Daoy (cell line): ENCODE measurements around a stretch of chr12.

DNA sequence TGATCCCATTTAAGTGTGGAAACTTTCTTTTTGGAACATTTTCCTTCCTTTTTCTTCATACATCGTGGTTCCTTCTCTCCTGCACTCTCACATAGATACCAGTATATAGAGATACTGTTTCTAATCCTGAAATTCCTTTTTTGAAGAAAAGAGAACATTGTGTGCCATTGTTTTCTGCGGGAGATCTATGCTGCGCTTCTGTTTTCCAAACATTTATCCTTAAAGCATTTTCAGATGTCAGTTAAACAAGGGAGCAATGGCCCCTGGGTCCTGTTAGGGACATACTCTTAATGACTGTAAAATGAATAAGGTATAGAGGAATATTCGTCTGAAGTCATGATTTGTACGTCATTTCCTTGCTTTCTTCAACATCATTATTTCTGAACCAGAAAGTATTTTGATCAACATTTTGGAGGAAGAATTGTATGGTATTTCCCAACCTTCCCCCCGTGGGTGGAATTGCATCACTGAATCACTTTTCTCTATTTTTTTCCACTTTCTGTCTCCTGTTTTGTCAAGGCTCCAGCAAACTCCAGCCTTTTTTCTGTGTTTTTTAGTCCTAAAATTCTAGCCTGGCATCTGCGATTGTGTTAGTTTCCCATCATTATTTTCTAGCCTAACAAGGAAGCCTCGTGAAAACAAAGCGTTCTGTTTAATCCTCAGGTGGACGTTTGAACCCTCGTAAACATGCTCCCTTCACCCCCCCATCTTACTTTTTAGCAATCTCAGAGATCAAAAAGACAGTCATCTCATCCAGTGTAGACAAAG is 62.1 kb downstream of the ETV6 start:
- RAMPAGE, long total RNA: no peak

- RAMPAGE, long total RNA: no peak
Observed at GRCh38 chr12:11782712-11783792, 133.6 kb downstream of the ETV6 start.

DNA sequence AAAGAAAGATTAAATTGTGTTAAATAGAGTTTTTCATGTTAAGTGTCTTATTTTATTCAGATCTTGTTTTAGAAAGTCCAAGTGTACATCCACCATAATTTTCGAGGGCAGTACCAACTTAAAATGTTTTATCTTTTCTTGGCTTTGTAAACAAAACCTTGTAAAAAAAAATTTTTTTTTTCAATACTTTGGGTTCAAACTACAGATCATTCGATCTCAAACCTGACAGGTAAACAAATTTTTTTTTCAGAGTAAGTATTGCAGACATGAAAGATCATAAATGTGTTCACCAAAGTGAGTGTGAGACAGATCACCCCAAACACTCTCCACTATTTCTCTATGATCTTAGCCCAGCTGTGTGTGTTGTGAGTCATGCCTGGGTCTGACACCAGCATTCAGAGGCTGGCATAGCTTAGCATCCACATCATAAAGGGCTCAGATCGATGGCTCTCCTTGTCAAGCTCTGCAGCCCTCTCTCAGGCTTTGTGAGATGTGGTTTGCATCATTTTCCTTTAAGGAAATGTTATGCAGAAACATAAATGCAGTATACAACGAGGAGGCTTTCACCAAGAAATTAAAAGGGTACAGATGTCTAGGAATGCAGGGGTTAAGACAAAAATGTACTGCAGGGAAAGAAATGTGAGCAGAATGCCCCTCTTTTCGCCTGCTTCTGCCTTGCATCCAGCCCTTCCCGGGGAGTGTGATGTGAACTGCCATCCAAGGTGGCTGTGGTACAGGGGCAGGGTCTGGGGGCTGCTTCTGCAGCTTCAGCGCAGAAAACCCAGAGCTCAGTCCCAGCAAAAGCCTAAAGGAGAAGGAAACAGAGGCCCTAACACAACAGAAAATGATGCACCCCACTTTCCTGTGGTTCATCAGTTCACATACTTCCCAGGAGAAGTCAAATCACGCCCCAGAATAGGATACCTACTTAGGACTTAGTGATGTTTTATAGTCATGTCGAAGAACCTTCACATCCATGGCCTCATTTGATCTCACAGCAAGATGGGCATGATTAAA is 165.0 kb downstream of the ETV6 start:
- RAMPAGE, long total RNA: no peak

- RAMPAGE, long total RNA: no peak
Observed at GRCh38 chr12:11822120-11823027, 172.9 kb downstream of the ETV6 start.

- RAMPAGE, long total RNA: no peak
Observed at GRCh38 chr12:11855654-11855950, 206.1 kb downstream of the ETV6 start.

- RAMPAGE, long total RNA: no peak
Observed at GRCh38 chr12:12032416-12033611, 37.9 kb upstream of the BCL2L14 start.

GRCh38 chr12:12267459-12267872 is 622 bp upstream of the LRP6 start:
- RAMPAGE, long total RNA: no peak

DNA sequence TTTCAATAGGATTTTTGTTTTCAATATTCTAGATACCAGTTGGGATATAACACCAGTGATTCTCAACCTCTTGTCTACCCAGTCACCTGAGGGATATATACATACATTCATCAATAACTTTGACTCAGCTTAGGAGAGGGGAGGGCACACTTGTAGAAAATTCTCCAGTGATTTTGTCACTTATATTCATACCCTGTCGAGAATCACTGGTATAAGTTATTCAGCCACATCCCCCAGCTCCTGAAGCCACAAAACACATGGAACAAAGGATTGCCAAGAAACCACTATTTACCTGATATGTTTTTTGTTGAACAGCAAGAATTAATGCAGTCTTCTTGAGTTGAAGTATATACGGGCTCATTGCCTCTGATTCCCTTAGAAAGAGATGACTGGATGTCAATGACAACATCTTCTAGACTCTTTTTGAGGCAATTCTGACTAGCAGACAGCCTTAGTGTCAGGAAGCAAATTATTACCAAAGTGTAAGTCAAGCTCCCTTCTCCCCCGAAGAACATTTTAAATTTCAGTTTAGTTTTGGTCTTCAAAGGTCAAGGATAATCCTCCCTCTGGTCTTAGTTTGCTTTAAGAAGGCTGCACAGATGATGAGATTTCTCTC is 7.1 kb downstream of the MANSC1 start:
- RAMPAGE, long total RNA: no peak

- RAMPAGE, long total RNA: no peak
Observed at GRCh38 chr12:12476650-12477686, 85.7 kb downstream of the DUSP16 start.

- RAMPAGE, long total RNA: no peak
Observed at GRCh38 chr12:12492818-12493776, 69.6 kb downstream of the DUSP16 start.

DNA sequence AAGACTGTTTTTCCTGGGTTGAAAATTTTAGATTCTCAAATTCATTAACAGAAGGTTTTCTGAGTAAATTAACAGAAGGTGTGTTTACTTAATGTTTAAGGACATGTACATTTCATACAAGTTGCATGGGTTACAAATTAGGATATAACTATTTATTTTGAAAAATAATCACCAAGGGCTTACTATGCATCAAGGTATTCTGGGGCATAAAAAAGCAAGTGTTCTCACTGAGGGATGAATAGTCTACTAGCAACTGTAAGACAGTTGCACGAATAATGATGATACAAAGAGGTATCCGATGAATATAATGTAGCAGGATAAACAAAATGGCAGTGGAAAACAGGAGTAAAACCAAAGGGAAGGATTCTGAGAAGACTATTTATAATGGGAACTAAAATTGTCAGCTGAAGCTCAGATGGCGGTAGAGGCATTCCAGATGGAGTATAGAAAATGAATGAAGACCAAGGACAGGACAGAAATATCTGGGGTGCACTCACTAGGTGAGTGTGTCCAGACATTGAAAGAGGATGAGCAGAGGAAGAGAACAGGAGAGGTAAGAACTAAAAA is 68.4 kb downstream of the DUSP16 start:
- RAMPAGE, long total RNA: no peak

DNA sequence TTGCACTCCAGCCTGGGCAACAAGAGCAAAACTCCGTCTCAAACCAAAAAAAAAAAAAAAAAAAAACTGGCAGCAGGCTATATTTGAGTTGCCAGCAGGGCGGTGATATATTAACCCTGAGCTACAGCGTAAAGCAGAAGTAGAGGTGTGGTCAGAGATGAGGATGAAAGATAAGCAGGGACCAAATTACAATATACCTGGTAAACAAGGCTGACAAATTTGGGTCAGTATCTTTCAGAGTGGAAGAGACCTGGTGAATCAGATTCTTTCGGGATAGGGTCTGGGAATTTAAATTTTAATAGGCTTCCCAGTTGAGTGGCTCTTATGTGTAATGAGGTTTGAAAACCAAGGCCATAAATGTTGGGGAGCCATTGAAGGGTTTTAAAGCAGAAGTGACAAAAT is 9.8 kb downstream of the CREBL2 start:
- RAMPAGE, long total RNA: no peak

DNA sequence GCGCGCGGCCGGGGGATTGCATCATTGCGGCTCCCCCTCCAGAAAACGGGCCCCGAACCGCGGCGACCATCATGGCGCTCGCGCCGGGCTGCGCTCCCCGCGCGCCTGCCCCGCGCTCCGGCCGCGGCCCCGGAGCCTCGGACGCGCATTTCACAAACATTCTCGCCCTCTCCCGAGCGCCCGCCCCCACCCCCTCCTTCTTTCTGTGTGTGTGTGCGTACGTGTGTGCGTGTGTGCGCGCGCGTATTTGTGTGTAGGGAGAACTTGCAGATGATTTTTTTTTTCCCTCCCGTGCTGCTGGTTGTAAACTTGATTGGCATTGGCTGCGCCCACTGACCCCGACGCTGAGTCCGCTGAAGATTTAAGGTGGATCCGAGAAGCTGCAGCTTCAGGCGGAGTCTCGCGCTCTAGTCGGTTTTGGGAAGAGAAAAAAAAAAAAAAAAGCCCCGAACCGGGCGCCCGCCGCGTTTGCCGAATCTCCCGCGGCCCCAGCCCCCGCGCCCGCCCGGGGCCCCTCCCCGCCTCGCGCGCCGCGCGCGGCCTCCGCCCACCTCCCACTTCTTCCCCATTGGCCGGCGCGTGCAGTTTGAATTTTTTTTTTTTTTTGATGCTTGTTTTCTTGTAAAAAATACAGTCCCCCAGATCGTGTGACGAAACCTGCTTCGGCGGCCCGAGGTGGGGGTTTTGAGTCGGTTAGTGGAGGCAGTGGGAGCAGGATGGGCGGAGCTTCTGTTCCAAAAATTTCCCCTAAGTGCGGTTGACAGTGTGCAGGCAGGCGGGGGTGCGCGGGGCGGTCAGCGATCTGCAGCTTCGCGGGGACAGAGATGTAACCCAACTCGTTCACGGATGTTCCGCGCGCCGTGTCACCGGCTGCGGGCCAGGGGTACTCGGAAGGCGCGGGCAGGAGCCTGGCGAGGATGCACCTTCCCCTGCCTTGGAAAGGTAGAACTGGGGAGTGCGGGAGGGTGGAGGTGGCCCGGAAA is 8.3 kb downstream of the CDKN1B start:
- RAMPAGE, long total RNA: no peak

GRCh38 chr12:12788149-12788574 is 2.7 kb downstream of the APOLD1 start:
- RAMPAGE, long total RNA: no peak

DNA sequence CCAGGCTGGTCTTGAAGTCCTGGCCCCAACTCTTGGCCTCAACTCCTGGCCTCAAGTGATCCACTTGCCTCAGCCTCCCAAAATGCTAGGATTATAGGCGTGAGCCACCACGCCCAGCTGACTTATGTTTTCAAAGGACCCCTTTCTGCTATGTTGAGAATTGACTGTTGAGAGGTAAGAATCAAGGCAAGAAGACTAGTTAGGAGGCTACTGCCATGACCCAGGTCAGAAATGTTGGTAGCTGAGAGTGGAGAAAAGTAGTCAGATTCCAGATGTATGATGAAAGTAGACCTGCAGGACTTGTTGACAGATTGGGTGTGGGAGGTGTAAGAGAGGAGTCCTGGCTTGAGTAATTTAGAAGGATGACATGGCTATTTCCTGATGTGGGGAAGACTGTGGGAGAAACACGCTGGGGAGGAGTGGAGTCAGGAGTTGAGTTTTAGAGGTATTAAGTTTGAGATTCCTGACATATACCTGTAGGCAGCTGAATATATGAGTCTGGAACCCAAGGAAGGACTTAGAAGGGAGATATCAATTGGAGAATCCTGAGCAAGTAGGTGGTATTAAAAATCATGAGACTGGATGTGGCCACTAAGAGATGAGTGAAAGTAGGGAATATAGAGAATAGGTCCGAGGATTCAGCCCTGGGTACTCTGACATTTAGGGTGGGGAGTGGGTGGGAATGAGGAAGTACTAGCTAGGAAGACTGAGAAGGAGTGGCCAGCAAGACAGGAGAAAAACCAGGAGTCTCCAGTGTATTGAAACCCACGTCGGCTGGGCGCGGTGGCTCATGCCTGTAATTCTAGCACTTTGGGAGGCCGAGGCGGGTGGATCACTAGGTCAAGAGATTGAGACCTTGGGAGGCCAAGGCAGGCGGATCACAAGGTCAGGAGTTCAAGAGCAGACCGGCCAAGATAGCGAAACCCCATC is 12.6 kb upstream of the DDX47 start:
- RAMPAGE, long total RNA: no peak

- RAMPAGE, long total RNA: no peak
Observed at GRCh38 chr12:12803149-12803731, 9.9 kb upstream of the DDX47 start.

- RAMPAGE, long total RNA: no peak
Observed at GRCh38 chr12:12838457-12838708, 25.2 kb downstream of the DDX47 start.

DNA sequence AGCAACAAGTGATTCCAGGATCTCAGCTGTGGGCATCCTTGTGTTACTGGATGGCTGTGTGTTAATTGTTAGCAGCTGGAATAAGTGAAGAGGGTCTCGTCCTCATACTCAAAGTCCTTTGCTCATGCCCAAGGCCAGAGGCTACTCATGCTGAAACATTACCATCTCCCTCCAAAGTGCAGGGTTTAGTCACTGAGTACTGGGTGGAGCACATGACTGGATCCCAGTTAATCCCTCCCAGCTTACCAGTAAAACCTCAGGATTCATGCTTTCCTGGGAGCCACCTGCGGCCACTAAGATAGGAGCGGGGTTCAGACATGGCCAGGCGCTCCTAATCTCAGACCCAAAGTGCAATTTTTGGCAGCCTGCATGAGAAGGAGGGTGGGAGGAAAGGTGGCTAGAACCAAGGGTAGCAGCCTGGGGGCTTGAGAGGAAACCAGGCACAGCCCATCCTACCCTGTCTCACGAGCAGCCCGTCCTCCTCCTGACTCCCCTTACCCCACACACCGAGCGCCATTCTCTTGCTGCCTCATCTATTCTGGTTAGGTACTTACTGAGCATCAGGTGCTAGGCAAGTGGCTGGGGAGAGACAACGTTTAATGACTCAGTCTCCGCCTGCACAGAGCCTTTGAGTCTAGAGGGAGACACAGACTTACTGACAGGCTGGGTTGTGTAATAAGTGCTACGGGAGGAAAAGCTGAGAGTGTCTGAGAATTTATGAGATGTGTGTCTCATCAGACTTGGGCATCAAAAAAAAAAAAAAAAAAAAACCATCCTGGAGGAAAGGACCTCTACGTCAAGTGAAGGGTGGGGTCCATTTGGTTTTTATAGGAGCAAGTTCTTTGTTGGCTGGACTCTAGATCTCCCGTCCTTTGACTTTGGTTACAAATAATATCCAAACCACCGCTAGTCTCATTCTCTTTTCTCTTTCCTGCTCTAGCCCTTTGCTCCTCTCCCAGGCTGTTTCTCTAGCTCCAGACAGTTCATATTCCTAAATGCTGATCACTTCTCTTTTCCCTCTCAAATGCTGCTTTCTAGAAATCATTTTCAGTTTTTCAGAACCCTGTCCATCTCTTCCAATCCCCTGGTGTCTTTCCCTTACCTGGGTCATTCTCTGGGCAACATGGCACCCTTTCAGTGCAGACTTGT is 10.0 kb downstream of the GPRC5A start:
- RAMPAGE, long total RNA: no peak

GRCh38 chr12:12907988-12908628 is 16.7 kb downstream of the GPRC5A start:
- RAMPAGE, long total RNA: no peak

- RAMPAGE, long total RNA: no peak
Observed at GRCh38 chr12:12916260-12917174, 25.2 kb downstream of the GPRC5A start.